Measurements from ENCODE around the genes ZNF35, SLC6A20 and LTF.

GRCh38 chr3:44447037-44447905 is 30.2 kb downstream of the ZNF445 start:
- PRO-cap: no peak

DNA sequence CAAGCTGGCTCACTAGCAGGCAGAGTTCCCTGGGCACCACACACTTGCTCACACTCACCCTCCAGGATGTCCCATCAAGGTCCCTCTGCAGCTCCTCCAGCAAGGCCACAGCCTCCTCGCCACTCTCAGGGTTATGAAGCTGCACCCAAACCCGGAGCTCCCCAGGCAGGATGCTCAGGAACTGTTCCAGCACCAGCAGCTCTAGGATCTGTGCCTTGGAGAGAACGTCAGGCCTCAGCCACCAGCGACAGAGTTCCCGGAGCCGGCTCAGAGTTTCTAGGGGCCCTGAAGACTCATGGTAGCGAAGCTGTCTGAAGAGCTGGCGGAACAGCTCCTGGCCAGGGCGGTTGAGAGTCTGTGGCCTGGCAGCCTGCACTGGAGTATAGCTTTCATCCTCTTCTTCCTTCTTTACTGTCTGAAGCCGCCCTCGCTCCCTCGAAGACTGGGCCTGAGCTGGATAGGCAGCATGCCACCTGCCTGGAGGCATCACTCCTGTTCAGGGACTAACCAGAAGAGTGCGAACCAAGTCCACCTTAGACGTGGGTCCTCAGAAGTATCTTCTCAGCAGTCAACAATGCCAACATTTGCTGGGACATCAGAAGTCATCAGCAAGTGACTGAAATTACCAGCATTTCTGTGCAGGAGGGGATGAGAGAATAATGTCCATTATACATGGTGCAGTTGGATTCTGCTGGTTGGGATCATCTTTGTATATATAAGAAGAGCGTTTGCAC is 22.2 kb downstream of the ZNF445 start:
- PRO-cap: no peak

DNA sequence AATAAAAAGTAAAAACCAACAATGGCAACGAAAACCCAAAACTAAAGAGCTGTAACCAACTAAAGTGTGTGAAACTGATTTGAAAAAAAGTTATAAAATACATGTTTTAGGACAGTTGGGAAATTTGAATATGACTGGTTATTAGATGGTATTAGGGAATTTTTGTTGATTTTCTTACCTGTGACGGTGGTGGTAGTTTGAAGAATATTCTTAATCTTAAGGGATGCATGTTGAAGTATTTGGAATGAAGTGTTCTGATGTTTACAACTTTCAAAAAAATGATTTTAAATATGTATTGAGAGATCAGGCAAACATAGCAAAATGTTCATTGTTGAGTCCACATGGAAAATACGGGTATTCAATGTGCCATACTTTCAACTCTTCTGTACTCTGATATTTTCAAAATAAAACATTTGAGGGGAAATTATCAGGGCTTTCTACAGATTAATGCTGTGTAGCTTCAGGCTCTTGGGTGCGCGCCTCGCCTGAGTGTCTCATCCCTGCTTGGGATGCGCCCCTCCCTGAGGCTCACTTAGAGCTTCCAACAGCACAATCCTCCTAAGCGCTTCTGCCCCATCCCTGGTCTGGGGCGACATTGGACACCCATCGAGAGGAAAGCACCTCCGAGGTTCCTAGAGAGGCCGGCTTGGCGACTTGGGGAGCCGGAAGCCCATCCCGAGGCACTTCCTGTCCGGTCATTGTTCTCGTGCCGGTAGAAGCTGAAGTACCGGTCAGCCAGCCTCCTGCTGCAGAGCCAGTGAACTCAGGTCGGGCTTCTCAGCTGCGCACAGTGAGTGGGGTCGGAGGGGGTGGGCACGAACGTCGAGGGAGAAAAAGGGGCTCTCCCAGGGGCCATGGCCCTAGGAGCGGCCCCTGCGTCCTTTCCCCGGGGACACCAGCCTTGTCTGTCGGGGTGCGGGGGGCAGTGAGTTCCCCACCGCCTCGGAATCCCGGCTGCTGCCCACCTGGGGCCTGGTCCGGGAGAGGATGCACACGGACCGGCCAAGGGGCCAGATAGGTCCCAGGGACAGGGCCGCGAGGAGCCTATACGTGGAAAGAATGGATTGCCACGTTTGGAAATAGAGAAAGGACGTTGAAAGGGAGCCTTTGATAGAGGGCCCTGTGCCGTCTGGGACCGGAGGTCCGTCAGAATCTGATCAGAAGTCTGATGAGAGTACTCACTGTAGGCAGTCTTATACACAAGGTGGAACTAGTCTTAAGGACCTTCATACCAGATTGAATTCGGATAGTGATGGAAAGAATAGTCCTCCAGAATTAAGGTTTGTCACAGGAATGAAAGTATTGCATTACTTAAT is at the start of gene ZNF35:
TSS of gene ZNF35 (plus strand) at position 688 of the 1,316 bp plus-strand sequence.
- PRO-cap: bidirectional peak, plus-strand start at position 698 of the sequence, minus-strand start at position 570 of the sequence

DNA sequence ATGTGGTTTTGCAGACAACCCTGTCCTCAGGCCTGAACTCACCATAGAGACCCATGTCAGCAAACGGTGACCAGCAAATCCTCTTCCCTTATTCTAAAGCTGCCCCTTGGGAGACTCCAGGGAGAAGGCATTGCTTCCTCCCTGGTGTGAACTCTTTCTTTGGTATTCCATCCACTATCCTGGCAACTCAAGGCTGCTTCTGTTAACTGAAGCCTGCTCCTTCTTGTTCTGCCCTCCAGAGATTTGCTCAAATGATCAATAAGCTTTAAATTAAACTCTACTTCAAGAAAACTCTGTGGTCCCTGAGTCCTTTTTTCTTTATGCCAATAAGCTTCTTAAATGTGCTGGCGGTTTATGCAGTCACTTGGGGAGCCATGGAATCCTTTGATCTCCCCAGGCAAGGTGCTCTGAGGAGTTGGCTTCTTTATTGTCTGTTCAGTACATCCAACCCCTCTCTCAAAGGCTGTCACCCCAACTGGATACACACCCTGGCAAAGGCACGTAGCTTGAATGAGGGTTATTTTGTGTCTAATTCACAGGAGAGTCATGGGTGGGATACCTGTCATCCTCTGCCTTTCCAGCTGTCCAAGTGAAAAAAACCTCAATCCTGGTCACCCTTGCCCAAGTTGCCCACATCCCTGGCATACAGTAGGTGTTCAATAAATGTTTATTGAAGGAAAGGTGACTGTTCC is 40.0 kb downstream of the TGM4 start:
- PRO-cap: no peak

DNA sequence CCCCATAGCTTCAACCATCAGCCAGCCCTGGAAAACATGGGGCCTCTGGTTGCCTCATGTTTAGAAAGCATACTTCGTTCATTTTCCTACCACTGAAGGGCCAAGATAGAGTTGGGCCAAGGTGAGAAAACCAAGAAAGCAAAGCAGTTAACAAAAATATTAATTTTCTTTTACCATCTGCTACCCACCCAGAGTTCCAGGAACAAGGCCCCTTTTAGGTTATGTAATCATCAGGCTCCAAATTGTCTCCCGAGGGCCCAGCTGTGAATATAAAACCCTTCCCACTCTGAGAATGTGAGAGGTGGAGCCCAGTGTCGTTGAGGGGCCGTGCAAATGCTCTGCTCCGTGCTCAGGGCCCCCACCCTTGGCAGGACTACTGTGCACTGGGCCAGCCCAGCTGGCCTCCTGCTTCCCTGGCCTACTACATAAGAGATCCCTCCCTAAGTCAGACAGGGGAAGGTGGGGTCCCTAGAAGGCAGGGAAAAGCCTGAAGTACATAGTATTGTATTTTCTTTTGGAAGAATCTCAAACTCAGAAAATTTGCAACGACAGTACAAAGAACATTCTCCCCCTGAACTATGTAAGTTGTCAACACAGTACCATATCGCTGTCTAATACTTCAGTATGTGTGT is 4.6 kb upstream of the CLEC3B start:
- PRO-cap: no peak

GRCh38 chr3:45029393-45030290 is 3.5 kb downstream of the CLEC3B start:
- PRO-cap: no peak

DNA sequence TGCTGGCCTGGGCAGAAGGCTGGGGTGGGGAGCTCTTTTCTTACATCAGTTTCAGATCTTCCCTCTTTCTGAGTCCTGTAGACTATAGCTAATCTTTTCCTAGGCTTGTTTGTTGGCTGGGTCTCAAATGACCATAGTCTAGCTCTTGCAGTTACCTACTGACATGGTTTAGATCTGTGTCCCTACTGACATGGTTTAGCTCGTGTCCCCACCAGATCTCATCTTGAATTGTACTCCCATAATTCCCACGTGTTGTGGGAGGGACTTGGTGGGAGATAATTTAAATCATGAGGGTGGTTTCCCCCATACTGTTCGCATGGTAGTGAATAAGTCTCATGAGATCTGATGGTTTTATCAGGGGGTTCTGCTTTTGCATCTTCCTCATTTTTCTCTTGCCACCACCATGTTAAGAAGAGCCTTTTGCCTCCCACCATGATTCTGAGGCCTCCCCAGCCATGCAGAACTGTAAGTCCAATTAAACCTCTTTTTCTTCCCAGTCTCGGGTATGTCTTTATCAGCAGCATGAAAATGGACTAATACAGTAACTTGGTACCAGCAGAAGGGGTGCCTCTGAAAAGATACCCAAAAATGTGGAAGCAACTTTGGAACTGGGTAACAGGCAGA is 50.2 kb downstream of the CLEC3B start:
- PRO-cap: no peak

- PRO-cap: no peak
Observed at GRCh38 chr3:45112828-45113453, 33.2 kb downstream of the CDCP1 start.

- PRO-cap: no peak
Observed at GRCh38 chr3:45566120-45566612, 28.4 kb upstream of the LIMD1 start.

DNA sequence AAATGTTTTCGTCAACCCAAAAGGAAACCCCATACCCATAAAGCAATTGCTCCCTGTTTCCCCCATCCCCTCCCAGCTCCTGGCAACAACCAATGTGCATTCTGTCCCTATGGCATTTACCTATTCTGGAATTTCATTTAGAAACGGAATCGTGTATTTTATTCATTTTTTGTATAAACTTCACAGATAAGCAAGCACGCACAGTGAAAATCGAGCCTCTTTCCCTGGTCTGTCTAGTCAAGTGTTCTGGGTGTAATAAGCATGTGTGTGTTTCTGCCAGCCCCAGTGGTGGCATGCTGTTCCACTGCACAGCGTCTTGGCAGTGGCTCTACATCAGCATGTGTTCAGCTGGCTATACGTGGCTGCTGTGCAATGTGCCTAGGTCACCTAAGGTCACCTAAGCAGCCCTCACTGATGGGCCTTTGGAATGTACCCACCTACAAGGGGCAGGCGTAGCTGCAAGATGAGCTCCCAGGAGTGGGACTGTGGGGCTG is 4.8 kb downstream of the LIMD1 start:
- PRO-cap: no peak

DNA sequence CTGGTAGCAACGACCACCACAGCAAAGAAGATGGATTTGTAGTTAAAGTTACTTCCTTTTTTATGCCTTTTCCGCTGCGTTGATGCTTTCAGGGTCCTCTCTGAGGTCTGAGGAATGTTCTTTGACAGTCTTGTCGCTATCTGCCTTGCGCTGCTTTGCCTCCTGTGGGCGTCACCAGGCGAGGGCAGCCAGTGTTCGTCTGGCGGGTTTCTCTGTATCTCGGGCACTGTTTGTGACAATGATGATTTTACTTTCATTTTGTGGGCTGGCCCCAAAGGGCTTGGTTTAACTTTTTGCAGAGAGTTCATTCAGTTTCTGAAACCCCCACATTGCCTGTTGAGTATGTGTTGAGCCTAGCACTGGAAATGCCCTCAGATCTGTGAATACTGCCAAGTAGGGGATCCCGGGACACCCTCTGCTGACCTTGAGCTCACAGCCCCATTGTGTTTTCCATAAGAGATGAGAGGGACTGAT is 24.6 kb upstream of the SACM1L start:
- PRO-cap: no peak

DNA sequence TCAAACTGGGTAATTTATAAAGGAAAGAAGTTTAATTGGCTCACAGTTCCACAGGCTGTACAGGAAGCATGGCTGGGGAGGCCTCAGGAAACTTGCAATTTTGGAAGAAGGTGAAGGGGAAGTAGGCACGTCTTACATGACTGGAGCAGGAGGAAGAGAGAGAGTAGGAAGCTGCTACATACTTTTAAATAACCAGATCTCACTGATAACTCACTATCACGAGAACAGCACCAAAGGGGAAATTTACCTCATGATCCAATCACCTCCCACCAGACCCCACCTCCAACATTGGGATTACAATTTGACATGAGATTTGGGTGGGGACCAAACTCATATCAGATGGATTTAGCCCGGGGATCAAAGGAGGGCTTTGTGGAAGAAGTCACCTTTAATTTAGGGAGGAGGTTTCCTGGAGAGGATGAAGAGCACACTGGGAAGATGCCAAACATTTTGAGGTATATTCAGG is 4.7 kb downstream of the SLC6A20 start:
- PRO-cap: no peak

DNA sequence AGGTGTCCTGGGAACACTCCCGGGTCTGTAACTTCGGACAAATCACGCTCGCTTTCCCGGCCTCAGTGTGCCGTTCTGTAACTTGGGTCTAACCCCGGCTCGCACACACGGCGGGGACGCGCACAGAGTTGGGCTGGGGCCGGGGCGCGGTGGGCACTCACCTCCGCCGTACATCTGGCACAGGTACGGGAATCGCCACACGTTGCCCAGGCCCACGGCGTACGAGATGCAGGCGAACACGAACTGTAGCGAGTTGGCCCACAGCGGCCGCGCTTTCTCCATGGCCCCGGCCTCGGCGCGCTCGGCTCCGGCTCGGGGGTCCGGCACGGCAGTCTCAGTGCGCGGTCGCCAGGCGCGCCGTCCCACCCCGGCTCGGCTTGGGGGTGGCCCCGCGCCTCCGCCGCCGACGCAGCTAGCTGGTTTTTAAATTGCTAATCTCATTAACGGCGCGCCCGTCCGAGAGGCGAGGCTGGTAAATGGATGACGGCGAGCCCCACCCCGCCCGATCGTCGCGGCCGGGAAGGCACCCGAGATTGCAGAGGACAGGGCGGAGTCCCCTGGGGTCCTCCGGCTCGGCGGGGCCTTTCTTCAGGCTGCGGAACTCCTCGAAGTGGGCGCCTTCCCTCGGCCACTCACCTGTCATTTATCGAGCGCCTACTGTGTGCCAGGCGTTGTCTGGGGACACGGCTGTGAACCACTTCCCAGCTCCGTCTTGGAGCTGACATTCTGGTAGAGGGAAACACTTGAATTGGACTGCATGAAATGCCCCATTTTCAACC is at the start of gene SLC6A20:
TSS of gene SLC6A20 (minus strand) at position 399 of the 779 bp plus-strand sequence.
- PRO-cap: no peak

DNA sequence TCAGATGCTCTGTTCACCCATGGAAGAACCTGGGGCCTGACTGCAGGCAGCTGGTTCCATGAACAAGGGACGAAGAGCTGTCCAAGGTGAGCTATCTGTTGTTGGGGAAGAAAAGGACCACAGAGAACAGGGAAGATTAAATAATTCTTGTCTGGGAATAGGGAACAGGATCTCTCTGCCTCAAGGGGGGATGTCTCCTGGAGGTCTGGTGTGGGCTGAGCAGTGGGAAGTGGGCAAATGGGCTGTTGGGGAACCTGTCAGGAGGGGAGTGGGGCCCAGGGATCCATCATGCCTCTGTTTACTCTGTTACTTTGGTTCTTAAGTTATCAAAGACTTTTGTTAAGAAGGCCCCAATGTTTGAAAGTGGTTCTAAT is 22.8 kb upstream of the CXCR6 start:
- PRO-cap: no peak

DNA sequence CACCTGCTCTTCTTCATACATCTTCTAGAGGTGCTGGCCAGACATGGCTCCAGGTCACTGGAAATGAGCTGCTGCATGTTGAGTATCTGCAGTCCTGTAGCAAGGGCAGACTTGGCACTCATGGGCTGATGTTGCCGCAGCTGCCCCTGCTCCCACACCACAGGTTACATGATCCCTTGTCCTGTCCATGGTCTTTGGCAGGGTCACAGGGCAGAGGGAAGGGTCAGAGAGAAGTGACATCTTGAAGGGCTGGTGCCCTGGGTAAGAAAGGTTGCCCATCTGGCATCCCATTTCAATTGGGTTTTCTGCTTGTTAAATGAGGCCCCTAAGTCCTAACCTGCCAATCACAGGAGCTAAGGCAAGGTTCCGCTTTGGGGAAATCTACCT is 2.0 kb downstream of the CXCR6 start:
- PRO-cap: no peak

DNA sequence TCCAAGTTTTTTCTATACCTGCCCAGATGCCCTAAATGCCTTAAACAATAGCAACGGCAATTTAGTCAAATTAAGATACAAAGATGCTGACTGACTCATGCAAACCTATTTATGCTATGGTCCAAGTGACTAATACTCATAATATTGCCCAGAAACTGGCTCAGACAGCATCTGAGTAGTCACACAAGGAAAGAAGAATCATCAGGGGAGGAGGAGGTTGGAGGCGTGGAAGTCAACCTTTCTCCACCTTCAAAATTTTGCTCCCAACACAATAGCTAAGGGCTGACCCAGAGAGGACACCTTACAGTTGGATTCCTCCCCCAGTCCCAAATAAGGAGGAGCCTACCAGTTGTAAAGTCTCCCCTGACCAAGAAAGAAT is 6.8 kb downstream of the FYCO1 start:
- PRO-cap: no peak

- PRO-cap: no peak
Observed at GRCh38 chr3:46096277-46096779, 69.0 kb upstream of the XCR1 start.

GRCh38 chr3:46206638-46207083 is 1.5 kb downstream of the CCR1 start:
- PRO-cap: no peak

DNA sequence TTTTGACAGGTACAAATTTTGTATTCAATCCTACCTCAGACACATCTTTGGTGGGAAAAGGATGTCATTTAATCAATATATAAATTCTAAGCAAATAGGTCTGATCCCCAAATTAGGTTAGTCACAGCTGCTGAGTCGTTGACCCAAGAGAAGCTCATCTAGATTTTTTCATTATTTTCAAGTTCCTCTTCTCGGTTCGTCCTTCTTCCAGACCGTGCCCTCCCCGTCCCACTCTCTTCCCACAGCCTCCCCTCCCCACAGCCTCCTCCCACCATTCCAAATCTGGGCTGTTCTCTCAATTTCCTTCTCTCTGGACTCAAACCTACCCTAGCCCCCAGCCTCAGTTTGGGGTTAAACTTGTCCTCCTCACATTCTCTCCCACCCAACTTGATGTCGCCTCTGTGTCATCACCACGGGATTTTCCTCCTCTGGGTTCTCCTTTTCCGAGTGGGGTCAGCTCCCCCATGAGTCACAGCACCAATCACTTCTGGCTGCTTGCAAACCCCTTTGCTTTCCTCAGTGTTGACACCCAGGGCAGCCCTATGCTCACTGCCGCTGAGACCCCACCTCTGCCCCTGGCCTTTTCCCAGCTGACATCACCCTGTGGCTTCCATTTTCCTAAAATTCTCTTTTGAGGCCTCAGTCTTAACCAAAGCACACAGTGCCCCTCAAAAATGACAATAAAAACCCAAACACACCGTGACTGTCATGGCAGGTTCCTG is 699 bp upstream of the CCRL2 start:
- PRO-cap: no peak

GRCh38 chr3:46464730-46465340 is at the start of gene LTF:
Gene LTF (minus strand): TSS chr3:46464905.
- PRO-cap: no peak